Frontal cortex (tissue), 2 donors: Measurements from ENCODE around the genes TSPY2, TSPY10 and CDY2B.

DNA sequence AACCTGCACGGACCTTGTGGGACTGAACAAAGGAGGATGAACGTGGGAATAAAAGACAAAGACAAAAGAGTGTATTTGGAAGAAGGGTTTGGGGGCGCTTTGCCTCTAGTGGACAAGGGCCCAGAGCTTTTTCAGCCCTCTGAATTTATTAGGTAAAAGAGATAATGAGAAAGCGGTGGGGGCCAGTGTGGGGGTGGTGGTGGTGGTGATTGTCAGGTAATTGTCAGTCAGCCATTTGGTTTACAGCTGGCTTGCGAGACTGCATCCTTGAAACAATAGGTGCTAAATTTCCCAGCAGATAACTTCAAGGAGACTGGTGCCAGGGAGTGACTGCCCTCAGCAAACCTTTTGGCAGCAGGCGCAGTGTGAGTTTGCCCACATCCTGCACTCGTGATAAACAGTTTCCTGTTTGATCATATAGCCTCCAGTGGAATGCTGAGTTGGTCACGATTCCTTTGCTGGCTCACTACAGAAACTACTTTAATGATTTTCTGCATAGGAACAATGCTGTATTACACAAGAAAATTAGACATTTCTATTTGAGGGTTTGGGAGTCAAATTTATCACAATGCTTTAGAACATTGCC is 45.9 kb downstream of the RPS4Y1 start:
- RAMPAGE, long total RNA, result no peak

DNA sequence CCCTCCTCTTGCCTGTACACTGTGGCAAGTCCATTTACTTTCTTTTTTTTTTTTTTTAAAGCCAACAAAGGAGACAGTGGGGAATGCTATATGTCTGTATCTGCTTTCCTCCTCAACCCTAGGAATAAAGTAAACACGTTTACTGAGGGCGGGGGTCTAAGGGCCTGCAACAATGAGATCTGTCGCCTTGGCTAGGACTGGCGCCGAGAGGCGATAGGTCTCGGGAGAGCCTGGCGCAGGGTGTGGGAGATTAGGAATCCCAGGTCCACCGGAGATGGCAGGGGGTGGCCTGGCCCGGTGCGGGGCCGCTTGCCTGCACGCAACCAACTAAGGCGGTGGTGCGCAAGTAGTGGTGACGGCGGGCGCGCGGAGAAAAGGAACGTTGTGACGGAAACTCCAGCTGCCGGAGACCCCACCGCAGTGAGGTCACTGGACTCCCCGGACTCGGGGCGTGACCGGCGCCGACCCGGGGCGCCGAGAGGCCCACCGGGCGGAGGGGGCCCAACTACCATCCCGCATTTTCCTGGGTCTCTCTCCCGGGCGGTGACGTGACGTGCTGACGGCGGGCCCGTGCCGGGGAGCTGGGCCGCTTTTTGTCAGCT is 357 bp upstream of the ZFY start:
- RAMPAGE, long total RNA, result no peak

DNA sequence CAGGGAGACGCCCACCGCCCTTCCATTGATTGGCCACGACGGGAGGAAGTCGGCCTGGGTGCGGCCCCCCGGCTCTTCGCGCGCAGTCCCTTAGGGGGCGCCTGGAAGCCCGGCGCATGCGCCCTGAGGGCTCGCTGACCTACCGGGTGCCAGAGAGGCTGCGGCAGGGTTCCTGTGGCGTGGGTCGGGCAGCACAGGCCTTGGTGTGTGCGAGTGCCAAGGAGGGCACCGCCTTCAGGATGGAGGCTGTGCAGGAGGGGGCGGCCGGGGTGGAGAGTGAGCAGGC is at the start of gene TSPY2:
TSPY2 (plus strand) TSS at position 71 of the 286 bp plus-strand sequence.
- RAMPAGE, long total RNA, result no peak

- RAMPAGE, long total RNA, result no peak
Measured at GRCh38 chrY:9527557-9528047, at the start of gene TSPY10. TSPY10 (plus strand) TSS chrY:9527880.

- RAMPAGE, long total RNA, result no peak
Measured at GRCh38 chrY:11116912-11117353, 1584.1 kb upstream of the USP9Y start.

- RAMPAGE, long total RNA, result no peak
Measured at GRCh38 chrY:12537311-12537851, 163.7 kb upstream of the USP9Y start.

DNA sequence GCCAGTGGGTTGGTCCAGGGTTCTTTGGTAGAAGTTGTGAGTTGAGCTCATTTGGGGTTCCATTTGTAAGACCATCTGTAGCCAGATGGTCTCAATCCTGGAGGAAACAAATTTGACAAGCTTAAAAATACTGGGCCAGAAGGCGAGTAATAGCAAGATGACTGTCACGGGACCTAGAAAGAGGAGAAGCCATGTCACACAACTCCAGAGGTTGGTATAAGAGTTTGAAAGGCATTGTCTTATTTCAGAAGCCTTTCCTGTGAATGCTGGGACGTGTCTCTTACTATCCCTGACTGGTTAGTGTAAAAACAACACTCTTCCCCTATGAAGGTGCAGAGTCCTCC is 100.6 kb upstream of the USP9Y start:
- RAMPAGE, long total RNA, result no peak

- RAMPAGE, long total RNA, result no peak
Measured at GRCh38 chrY:12921035-12921303, 16.3 kb downstream of the DDX3Y start.

GRCh38 chrY:13704401-13704784 is 694 bp downstream of the TMSB4Y start:
- RAMPAGE, long total RNA, result no peak

DNA sequence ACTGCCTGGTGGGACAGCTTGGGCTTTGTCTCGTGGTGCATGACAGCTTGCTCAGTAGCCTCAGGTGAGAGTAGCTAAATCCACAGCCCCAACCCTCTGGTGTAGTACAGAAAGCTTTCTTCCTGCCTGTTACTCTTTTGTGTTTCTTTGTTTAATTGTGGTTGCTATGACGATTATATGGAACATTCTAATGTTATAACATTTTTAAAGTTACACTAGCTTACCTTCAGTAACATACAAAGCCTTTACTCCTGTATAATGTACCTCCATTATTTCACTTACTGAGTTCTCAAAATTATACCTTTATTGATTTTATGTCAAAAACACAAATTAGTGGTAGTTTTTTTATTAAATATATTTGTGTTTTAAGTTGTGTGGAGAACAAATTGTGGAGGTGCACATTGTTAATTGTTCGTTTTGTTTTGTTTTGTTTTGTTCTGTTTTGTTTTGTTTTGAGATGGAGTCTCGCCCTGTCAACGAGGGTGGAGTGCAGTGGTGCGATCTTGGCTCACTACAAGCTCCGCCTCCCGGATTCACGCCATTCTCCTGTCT is at the start of gene CDY2B:
CDY2B (minus strand) TSS at position 133 of the 552 bp plus-strand sequence.
- RAMPAGE, long total RNA, result no peak

DNA sequence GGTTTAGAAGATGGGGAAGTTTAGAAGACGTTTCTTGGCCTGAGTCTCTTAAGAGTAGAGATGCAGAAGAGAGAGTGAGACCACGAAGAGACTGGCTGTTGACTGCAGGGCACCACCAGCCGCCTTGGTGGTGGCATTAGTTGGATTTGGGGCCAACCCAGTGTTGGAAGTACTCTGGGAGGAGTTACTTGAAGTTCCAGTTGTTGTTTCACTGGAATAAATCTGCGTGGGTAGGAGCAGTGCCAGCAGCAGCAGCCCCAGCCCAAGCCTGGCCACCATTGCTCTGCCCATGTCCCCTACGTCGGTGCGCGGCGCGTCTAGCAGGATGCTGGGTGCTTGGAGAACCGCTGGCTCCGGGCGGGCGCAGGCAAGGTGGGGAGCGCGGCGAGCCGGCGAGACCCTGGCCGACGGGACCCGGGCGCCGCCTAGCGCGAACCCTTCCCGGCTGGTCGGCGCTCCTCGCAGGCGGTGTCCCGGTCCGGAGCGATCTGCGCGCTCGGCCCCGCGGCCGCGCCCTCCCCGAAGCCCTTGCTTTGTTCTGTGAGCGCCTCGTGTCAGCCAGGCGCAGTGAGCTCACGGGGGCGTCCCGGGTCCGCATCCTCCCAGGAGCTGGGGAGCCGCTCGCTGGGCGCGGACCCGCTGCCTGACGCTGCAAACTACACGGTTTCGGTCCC is 219.0 kb upstream of the HSFY2 start:
- RAMPAGE, long total RNA, result no peak

- RAMPAGE, long total RNA, result no peak
Measured at GRCh38 chrY:19502598-19503404, 241.7 kb downstream of the KDM5D start.

- RAMPAGE, long total RNA, result no peak
Measured at GRCh38 chrY:19567629-19568345, 176.7 kb downstream of the KDM5D start.

DNA sequence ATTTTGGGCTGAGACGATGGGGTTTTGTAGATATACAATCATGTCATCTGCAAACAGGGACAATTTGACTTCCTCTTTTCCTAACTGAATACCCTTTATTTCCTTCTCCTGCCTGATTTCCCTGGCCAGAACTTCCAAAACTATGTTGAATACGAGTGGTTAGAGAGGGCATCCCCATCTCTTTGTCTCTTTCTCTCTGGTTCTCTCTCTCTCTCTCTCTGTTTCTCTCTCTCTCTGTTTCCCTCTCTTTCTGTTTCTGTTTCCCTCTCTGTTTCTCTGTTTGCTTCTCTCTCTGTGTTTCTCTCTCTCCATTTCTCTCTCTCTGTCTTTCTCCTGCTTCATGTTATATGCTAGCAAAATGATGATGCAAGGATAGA is 158.8 kb upstream of the RBMY1B start:
- RAMPAGE, long total RNA, result no peak

DNA sequence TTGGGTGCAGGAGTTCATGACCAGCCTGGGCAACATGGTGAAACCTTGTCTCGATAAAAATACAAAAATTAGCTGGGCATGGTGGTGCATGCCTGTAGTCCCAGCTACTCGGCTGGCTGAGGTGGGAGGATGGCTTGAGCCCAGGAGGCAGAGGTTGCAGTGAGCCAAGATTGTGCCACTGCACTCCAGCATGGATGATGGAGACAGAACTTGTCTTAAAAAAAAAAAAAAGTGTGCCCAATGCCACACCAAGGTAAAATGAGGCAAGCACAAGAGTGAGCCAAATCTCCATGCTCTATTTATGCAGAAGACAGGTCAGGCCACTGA is 778.8 kb downstream of the CDY1 start:
- RAMPAGE, long total RNA, result no peak